Breast epithelium (tissue), 2 donors: ENCODE results near the genes CYP11A1 and ARID3B.

- PRO-cap, result no peak
- RAMPAGE, long total RNA, 2 experiments, result no peak in any of the 2 experiments
These were observed 1.0 kb upstream of the NPTN start for GRCh38 chr15:73634122-73634728.

DNA sequence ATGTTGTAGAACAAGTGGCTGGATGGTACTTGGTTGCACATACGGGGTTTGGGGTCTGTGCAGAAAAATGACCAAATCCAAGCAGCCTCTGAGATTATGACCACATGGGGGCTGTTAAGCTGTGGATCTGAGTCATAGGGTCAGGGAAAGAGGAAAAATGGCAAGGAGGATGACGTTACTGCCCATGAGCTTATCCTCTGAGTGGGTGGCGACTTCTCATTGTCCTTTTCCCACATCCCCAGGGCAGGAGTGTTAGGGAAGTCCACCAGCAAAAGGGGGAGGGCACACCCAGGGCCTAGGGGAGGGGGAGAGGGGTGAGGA, 2.5 kb downstream of the CD276 start:
- PRO-cap, result no peak
- RAMPAGE, long total RNA, 2 experiments, result no peak in any of the 2 experiments

DNA sequence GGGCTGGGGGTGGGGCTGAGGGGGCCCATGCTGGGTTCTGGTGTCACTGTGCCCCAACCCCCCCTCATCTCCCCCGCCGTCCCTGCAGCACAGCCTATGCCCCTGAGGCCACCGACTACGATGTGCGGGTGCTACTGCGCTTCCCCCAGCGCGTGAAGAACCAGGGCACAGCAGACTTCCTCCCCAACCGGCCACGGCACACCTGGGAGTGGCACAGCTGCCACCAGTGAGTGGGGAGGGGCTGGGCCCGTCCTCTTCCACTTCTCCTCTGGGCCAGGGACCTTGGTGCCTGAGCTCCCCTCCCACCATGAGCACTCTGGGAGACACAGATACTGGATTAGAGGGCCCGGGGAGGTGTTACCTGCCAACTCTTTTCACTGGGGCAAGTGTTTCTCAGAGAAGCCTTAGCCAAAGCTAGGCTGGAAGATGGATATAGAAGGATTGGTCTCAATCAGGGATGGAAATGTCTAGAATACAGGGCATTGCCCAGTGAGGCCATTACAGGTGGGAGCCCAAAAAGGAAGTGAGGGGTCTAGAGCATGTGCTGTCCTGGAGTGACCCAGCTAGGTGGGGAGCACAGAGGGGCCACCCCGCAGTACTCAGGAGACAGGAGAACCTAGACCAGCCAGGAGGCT, 20.2 kb downstream of the LOXL1 start:
- PRO-cap, result no peak
- RAMPAGE, long total RNA, 2 experiments, result no peak in any of the 2 experiments

GRCh38 chr15:74011661-74012142, 17.2 kb downstream of the PML start:
- PRO-cap, result no peak
- RAMPAGE, long total RNA, 2 experiments, result no peak in any of the 2 experiments

DNA sequence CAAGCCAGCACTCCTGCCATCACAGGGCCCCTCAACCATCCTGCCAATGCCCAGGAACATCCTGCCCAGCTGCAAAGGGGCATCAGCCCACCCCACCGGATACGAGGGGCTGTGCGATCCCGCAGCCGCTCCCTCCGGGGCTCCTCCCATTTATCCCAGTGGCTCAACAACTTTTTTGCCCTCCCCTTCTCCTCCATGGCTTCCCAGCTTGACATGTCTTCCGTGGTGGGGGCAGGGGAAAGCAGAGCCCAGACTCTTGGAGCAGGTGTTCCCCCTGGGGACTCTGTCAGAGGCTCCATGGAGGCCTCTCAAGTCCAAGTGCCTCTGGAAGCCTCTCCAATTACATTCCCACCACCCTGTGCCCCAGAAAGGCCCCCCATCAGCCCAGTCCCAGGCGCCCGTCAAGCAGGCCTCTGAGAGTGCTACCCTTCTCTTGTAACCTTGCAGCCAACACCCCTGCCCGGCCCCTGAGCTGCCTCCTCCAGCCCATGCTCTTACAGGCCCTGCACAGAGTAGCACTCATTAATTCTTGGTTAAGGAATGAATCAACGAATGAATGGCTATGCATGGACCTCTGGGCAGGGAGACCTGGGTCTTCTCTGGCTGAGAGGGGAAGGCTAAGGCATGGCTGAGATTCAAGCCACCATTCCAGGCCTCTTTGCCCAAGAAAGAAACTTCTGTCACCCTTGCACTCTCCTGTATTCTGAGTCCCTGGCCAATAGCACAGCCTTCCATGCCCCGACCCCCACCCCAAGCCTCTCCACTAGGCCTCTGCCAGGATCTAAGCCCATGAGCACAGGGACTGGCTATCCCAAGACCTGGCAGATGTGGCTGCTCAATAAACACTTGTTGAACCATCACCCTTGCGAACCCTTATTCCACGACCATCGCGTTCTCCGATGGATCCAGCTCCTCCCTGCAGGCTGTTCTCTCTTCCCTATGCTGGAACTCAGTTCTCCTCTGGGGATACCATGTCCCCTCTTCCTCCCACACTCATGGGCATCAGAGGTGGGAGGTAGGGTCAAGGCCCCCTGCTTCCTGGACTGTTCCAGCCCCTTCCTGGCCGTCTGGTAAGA, 41.4 kb downstream of the PML start:
- PRO-cap, result no peak
- RAMPAGE, long total RNA, 2 experiments, result no peak in any of the 2 experiments

- PRO-cap, result unidirectional peak, minus-strand start at chr15:74172976
- RAMPAGE, long total RNA, 2 experiments, result no peak in any of the 2 experiments
These were observed 639 bp upstream of the ISLR start for GRCh38 chr15:74172699-74173442.

- PRO-cap, result no peak
- RAMPAGE, long total RNA, 2 experiments, result no peak in any of the 2 experiments
These were observed 5.7 kb downstream of the ISLR start for GRCh38 chr15:74179064-74179818.

DNA sequence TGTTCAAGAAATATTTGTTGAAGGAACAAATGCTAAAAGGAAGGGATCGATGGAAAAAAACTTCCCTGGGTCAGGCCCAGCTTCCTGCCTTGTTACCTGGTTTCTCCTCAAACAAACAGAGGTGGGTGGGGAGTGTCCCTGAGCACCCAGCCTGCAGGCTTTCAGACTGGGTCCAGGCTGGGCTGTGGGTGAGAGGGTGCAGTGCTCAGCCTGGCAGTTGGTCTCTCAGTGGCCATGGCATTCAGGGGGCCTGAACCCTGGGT, 14.4 kb upstream of the STRA6 start:
- PRO-cap, result no peak
- RAMPAGE, long total RNA, 2 experiments, result no peak in any of the 2 experiments

DNA sequence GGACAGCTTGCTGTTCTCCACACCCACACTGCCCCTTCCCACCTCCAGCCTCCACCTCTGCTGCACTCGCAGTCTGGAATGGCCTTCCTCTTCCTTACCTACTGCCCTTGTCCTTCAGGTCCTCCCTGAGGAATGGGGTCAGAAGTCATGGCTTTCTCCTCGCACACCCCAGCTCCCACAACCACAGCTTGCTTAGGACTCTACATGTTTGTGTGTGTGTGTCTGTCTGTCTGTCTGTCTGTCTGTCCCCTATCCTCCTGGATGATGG, 40.5 kb downstream of the CCDC33 start:
- PRO-cap, result no peak
- RAMPAGE, long total RNA, 2 experiments, result no peak in any of the 2 experiments

DNA sequence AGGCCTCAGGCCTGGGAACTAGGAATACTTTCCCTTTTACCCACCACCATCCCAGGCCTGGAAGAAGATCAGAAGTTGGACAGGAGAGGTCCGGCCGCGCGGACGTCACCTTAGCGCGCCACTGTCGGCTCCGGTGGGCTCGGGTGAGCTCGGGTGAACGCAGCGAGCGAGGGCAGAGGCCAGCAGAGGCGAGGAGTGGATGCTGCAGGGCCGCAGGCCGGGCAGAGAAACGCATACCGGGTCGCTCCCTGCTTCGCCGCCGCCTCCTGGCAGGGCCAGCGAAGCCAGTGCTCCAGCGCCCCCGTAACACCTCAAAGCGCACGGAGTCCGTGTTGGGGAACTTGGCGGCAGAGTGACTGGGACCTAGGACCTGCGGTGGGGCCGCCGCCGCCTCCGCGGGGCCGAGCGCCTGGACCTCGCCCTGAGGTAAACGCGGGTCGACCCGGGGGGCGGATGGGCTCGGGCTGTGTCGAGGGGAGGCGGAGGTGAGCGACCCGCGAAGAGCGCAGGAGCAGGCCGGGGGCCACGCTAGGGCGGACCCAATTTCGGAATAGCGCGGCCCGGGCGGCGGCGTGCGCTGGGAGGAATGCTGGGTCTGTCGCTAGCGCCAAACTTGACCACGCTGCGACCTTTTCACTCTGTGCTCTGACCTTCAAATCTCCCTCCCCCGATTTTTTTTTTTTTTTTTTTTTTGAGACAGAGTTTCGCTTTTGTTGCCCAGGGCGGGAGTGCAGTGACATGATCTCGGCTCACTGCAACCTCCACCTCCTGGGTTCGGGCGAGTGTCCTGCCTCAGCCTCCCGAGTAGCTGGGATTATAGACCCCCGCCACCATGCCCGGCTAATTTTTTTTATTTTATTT, 1.6 kb downstream of the CYP11A1 start:
- PRO-cap, result unidirectional peak, plus-strand start at position 169 of the sequence; unidirectional peak, minus-strand start at position 588 of the sequence
- RAMPAGE, long total RNA, 2 experiments, result no peak in any of the 2 experiments

GRCh38 chr15:74367385-74368264, at the start of gene CYP11A1:
Gene CYP11A1 (minus strand): TSS chr15:74367646.
- PRO-cap, result no peak
- RAMPAGE, long total RNA, 2 experiments, result no peak in any of the 2 experiments

GRCh38 chr15:74373361-74374084, 6.1 kb upstream of the CYP11A1 start:
- PRO-cap, result no peak
- RAMPAGE, long total RNA, 2 experiments, result no peak in any of the 2 experiments

- PRO-cap, result no peak
- RAMPAGE, long total RNA, 2 experiments, result no peak in any of the 2 experiments
These were observed 26.5 kb downstream of the SEMA7A start for GRCh38 chr15:74407106-74407754.

- PRO-cap, result bidirectional peak, plus-strand start at chr15:74541214, minus-strand start at chr15:74540968
- RAMPAGE, long total RNA, 2 experiments, result start-site peak on the plus strand in 1 of 2 experiments, at chr15:74541232-74541276 at its widest, 56 reads per replicate
These were observed at the start of gene ARID3B for GRCh38 chr15:74541107-74541840. Gene ARID3B (plus strand): TSS chr15:74541220.

GRCh38 chr15:74541880-74542560, 1.0 kb downstream of the ARID3B start:
- PRO-cap, result no peak
- RAMPAGE, long total RNA, 2 experiments, result no peak in any of the 2 experiments

DNA sequence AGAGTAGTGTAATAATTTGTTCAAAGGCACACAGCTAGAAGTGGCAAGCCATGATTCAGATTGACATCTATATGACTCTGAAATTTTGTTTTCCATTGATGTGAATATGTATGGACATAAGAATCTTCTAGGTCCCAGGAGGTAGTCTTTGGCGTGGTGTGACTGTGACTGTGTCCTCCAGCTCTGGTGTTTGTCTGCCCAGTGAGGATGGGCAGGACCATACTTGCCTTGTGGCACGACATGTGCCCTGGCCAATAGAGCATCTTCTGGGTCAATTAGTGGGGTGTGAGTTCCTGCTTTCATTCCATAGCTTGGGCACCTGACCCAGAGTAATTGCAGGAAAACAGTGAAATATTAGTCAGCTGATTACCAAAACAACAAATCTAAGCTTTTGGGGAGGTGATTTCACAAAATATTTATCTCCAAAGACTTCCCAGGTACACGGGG, 1.9 kb downstream of the CLK3 start:
- PRO-cap, result no peak
- RAMPAGE, long total RNA, 2 experiments, result no peak in any of the 2 experiments

GRCh38 chr15:74635984-74636495, 20.4 kb downstream of the CLK3 start:
- PRO-cap, result no peak
- RAMPAGE, long total RNA, 2 experiments, result no peak in any of the 2 experiments

DNA sequence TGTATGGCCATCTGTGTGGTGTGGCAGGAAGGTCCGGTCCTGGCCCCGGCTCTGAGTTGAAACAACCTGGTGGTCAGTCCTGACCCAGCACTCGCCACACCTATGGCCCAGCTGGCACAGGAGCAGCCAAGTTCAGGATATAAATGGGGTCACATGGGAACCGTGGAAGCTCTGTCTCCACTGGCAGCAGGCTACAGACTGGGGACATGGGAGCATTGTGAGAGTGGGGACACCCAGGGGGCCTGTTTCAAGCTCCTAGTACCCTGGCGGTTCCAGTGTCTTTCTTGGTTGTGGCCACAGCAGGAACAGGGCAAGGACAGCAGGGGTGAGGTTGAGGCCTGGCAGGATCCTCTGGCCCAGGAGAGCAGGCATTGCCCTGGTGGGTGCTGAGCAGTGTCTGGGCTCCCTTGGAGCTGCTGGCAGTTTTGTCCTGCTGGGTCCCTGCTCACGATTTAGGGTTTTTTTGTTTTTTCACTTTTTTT, 1.9 kb downstream of the CSK start:
- PRO-cap, result no peak
- RAMPAGE, long total RNA, 2 experiments, result no peak in any of the 2 experiments

DNA sequence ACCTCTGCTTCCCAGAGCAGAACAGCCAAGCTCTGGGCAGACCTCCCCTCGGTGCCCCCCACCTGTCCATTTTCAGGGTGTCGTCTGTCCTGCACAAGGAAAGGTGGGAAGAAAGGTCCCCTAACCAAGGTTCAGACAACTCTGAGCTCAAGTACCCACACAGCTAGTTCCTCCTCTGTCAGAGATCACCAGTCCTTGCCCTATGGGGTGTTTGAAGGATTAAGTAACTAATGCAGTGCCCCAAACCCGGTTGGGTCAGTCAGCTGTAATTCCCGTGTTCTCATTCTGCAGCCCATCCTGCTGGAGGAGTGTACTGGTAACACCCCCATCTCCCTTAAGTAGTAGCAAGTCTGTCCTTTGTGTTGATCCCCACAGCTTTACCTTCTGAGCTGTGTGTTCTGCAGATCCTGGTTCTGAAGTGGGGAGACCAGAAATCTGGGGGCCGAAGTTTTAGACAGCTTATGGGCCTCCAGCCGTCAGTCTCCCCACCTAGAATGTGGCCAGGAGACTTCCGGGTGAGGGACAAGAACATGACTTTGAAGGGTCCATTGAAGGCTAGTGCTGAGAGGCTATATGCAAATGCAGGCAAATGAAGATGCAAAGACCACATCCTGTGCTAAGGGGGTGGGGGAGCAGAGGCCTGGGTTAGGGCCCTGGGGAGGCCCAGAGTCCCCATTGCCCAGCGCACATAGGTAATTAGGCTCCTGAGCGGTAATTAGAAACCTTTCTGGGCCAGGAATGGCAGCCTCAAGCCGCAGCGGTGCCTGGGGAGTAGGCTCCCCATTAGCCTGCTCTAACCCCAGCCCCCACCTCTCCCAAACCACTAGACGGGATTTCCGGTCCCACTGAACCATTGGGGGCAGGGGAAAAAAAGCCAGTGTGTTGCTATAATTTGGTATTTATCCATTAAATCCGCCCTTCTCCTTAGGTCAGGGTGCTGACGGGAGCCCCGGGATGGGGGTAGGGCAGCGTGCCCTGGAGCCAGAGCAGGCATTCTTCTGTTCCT, 6.7 kb downstream of the CSK start:
- PRO-cap, result no peak
- RAMPAGE, long total RNA, 2 experiments, result no peak in any of the 2 experiments

GRCh38 chr15:74793314-74794076, 11.6 kb downstream of the CSK start:
- PRO-cap, result no peak
- RAMPAGE, long total RNA, 2 experiments, result no peak in any of the 2 experiments